GM12892 (cell line): ENCODE measurements around a stretch of chr6.

- RRBS: no CpG with 5 or more reads among the region's 2 CpGs
Measured at GRCh38 chr6:140438014-140438280, 1063.5 kb upstream of the CITED2 start.

GRCh38 chr6:140462709-140463644 lies 1088.5 kb upstream of the CITED2 start:
- RRBS: no CpG with 5 or more reads among the region's 4 CpGs

DNA sequence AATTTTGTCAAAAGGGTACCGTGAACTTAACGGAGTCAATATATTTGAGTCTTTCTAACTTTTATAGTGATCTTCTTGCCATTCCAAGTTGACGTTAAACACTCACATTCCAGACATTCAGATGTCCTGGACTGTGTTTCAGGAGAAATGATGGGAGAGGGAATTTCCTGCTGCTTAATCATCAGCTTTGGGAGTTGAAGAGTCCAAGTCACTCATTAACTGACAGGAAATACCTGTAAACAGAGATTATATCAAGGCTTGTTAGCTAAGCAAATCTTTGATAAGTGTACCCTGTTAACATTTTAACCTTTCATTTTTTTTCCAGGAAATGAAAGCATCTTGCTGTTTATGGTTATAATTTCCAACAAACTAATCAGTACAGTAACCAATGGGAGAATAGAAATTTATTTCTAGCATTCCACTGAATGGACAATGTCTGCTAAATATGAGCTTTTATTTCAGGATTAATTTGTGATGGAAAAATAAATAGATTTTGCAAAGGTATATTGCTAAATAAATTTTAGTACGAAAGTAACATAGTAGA lies 73.5 kb downstream of the ADGRG6 start:
- RRBS: no CpG with 5 or more reads among the region's 4 CpGs

DNA sequence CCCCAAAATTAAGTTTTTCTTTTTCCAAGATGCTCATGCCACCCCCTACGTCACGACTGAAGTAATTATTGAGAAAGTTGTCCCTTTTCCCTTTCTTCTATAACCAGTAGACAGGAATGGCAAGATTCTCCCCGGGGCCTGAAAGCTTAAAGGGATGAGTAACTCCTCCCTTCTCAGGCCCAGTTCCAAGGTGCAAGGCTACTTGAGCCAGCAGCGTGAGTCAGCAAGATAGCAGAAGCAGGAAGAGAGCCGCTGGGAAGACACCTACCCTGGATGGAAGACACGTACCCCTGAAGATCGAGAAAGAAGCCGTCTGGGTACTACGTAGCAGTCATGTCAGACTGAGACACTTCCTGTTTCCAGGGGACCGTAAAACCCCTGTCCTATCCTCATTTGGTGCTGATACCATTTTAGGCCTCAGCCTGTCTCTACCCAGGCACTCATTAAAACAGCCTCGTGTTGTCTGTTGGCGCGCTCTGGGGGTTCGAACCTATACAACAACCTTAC lies 241.0 kb downstream of the ADGRG6 start:
- RRBS: no CpG with 5 or more reads among the region's 14 CpGs

DNA sequence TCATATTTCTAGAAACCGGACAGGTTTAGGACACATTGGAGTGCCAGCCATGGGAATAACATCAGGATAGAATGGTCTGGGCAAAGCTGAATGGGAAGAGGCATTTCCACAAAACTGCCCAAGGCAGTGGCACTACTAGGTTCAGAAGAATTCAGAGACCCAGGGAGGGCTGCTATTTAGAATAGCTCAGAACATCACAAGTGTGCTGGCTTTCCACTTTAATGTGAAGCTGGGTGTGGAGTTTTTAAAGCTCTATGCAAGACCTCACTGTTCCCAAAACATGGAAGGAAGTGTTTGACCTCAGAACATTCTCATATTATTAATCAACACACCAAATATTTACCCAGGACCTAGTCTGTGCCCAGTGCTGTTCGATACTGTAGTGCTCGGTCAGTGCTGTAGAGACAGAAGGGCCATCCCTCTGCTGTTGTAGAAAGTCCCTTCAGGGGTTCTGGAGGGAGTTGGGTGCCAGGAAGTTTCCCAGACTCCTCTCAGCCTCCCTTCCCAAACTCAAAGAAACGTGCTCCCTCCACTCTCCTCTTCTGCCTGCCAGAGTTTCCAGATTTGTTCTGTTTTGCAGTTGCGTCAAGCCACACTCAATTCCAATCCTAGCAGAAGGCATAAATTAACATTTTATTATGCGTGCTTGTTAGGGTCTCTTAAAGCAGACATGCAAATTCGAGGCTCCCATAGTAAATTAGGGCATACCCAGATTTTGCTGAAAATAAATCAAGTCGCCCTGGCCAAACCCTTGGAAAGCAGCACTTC lies 248.8 kb downstream of the HIVEP2 start:
- RRBS: no CpG with 5 or more reads among the region's 8 CpGs

GRCh38 chr6:142844994-142845599 lies 99.9 kb downstream of the HIVEP2 start:
- RRBS: no CpG with 5 or more reads among the region's 4 CpGs

GRCh38 chr6:142850598-142851182 lies 94.3 kb downstream of the HIVEP2 start:
- RRBS: no CpG with 5 or more reads among the region's 3 CpGs

DNA sequence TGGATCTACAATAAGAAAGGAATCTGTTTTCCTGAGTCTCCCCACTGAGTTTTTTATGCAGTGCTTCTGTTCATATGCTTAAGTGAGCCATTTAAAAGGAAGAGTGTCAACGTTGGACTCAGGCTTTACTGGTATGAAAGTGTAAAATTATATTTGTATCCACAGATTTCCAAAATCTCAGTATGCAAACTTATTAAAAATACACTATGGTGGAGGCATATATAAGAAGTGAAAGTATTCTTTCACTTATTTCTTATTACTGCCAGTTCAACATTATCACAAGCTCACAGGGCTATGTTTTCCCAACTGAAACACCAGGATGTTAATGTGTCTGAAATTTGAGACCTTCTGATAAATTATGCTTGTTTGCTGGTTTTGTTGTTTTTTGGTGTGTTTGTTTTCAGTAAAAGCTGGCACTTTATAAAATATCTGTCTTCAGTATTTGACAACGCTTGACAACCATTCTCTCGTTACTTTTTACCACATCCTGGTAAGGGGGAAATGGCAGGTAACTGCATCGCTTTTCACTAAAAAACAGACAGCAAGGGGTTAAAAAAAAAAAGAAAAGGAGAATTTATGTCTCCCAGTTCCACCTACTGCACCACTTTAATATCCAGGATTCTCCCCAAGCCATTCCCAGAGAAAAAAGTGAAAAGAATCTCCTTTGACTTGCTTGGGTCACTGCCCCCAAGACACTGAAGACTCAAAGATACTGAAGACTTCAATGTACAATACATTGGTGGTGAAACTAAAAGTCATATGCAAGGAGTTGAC lies 89.1 kb downstream of the HIVEP2 start:
- RRBS: no CpG with 5 or more reads among the region's 4 CpGs

GRCh38 chr6:142900297-142901556 lies 44.2 kb downstream of the HIVEP2 start:
- RRBS: no CpG with 5 or more reads among the region's 16 CpGs

GRCh38 chr6:142907223-142907863 lies 37.6 kb downstream of the HIVEP2 start:
- RRBS: no CpG with 5 or more reads among the region's 8 CpGs

DNA sequence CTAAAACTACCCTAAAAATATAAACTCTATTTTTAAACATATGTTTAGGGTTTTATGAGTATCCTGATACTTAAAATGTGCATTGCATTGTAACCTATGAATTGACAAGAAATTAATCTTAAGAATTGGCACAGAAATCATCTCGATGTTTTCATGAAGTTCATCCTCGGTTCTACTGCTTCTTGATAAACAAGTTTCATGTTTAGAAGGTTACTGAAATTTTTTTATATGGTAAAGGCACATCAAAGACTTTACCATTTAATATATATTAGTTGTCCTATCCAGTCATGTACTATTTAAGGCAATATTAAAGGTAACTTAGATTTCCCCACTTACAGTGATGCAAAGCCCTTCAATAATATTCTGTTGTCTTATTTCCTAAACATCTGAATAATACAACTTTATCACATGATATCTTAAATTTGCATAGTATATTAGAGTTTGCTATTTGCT lies 16.7 kb downstream of the HIVEP2 start:
- RRBS: no CpG with 5 or more reads among the region's 2 CpGs

GRCh38 chr6:142943476-142944389 lies 1.2 kb downstream of the HIVEP2 start:
- RRBS: no CpG with 5 or more reads among the region's 18 CpGs

DNA sequence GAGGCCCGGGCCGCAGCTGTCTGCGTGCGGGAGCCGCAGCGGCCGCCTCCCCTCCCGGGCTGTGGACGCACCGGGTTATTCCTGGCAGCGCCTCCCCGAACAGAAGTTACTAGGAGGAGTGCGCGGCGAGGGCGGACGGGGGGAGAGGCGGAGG lies 1.1 kb upstream of the HIVEP2 start:
- RRBS: under 1% methylated on average over 8 of the region's 18 CpGs

GRCh38 chr6:142946684-142947450 lies 1.9 kb upstream of the HIVEP2 start:
- RRBS: 3% methylated on average over 34 of the region's 56 CpGs

- RRBS: no CpG with 5 or more reads among the region's 2 CpGs
Measured at GRCh38 chr6:143059609-143060101, 1.0 kb upstream of the AIG1 start.

- RRBS: no CpG with 5 or more reads among the region's 2 CpGs
Measured at GRCh38 chr6:143862673-143863107, 1.6 kb upstream of the ZC2HC1B start.

DNA sequence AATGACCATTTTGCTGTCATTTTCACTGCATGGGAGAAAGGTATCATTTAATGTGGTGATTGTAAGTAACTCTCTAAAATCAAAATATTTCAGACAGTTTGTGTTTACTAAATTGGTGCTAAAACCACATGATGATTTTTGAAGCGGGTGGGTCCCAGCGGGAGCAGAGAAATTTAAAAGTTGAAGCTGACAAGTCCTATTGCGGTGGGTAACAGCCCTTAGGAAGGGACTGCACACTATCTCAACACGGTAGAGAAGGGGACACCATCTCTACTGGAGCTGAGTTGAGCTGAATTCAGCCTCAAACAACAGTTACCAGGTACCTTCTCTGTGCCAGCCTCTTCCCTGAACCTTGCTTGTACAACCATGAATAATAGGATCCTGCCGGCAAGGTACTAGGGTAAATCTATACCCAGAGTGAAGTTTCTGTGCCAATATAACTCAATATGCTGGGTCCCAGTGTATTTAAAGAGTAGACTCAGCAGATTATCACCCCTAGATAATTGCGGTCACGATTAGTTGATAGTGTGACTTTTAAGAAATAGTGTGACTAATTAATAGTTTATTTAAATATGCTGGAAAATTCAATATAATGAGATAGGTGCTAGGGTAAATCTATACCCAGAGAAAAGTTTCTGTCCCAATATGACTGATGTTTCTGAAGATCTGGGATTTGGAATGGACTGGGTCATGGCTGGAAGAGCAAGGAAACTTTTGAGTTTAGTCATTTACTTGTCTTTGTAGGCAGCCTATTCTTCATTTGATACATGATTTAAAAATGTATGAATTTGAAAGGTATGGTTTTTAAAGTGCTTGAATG lies 1.6 kb downstream of the STX11 start:
- RRBS: no CpG with 5 or more reads among the region's 7 CpGs

DNA sequence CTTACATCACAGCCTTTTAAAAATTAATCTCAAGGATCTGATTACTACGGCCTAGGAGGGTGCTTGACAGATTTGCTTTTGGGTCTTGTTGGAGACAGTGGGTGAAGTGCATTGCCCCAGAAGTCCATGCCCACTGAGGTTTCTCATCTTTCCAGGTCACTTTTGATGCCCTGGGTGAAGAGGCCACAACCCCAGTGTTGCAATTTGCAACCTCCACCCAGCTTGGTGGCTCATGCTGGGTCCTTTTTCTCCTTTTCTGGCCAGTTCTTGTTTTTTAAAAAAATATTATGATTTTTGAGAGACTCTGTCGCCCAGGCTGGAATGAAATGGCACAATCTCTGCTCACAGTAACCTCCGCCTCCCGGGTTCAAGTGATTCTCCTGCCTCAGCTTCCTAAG lies 9.4 kb downstream of the STX11 start:
- RRBS: no CpG with 5 or more reads among the region's 4 CpGs

DNA sequence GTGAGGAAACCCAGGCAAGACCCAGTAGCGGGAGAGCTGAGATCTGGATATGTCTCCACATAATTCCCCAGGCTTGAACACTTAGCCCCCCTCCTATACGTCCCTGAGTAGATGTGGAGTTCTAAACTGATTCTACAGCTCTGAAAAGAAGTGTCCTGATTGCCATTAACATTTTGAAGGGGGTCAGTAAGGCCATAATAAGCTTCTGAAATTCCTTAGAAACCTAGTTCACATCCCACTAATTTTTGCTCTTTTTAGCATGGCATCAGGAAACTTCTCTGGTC lies 20.7 kb downstream of the STX11 start:
- RRBS: no CpG with 5 or more reads among the region's 2 CpGs